Right atrium auricular region (tissue), 2 donors: ENCODE results near the genes DEFB126 and SIRPD.

GRCh38 chr20:129853-130526 lies 12.4 kb upstream of the DEFB126 start:
- PRO-cap, result no peak
- RAMPAGE, long total RNA, 2 experiments, result no peak in any of the 2 experiments

GRCh38 chr20:142514-142793 lies at the start of gene DEFB126:
Gene DEFB126, plus strand, starts transcription at chr20:142590.
- PRO-cap, result no peak
- RAMPAGE, long total RNA, 2 experiments, result no peak in any of the 2 experiments

- PRO-cap, result no peak
- RAMPAGE, long total RNA, 2 experiments, result no peak in any of the 2 experiments
Measured at GRCh38 chr20:266651-267483, 9.3 kb downstream of the DEFB132 start.

DNA sequence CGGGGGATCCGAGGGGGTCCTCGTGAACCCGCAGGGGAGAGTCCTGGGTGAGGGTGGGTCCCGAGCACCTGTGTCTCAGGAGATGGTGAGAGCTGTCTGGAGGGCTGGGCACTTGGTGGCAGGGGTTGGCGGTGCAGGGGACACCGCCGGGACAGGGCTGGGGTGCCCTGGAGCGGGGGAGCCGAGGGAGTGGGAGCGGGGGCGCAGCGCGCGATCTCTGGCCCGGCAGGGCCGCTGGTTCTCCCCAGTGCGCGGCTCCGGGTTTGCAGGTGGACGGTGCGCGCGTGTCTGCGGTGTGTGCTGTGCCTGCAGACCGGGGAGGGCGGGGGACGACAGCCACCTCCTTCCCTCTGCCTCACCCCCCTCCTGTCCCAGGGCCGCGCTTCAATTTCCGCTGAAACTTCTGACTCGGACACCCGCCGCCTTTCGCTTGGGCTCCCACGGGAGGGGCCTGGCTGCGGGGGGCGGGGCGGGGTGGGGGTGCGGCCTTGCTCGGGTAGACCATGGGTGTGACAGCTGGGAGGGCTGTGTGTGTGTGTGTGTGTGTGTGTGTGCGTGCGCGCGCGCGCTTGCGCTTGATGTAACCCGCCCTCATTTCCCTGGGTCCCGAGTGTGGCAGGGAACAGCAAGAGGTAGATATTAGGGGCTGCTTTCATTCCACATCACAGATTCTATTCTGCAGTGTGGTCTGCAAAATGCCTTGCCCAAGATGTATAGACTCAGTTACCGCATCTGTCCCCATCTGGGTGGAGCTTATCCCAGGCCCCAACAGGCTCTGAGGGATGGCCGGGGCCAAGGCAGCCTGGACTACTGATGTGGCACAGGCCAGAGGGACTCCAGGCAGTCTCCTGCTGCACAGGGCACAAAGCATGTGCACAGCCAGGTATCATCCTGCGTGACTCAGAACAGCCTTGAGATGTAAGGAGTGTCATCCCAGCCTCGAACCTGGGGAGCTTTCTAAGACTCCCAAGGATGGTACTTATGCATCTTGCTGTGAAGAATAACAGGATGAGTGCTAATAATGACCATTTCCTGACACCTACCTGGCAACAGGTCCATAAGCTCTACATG lies 1.3 kb downstream of the TRIB3 start:
- PRO-cap, result no peak
- RAMPAGE, long total RNA, 2 experiments, result no peak in any of the 2 experiments

- PRO-cap, result no peak
- RAMPAGE, long total RNA, 2 experiments, result no peak in any of the 2 experiments
Measured at GRCh38 chr20:399990-400705, 8.0 kb upstream of the RBCK1 start.

- PRO-cap, result no peak
- RAMPAGE, long total RNA, 2 experiments, result no peak in any of the 2 experiments
Measured at GRCh38 chr20:462766-463043, 372 bp upstream of the TBC1D20 start.

GRCh38 chr20:542848-543568 lies 582 bp downstream of the CSNK2A1 start:
- PRO-cap, result no peak
- RAMPAGE, long total RNA, 2 experiments, result no peak in any of the 2 experiments

DNA sequence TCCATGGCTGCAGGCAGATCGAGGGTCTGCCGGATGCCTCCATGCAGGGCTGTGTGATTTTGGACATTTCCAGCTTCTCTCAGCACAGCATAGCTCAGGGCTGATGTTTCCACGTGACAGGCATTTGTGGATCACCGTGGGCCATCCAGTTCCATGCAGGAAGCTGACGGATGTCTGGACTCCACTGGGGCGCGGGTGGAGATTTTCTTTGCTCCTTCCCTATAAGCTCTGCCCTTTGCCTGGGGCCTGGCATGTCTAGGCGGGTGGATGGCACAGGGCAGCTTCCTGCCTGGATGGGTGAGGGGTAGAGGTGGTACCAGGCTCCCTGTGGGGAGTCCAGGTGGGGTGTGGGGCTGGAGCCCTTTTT lies 10.3 kb downstream of the FAM110A start:
- PRO-cap, result no peak
- RAMPAGE, long total RNA, 2 experiments, result no peak in any of the 2 experiments

GRCh38 chr20:891256-891962 lies 24.7 kb downstream of the ANGPT4 start:
- PRO-cap, result no peak
- RAMPAGE, long total RNA, 2 experiments, result no peak in any of the 2 experiments

- PRO-cap, result no peak
- RAMPAGE, long total RNA, 2 experiments, result no peak in any of the 2 experiments
Measured at GRCh38 chr20:1226339-1226829, 540 bp downstream of the RAD21L1 start.

DNA sequence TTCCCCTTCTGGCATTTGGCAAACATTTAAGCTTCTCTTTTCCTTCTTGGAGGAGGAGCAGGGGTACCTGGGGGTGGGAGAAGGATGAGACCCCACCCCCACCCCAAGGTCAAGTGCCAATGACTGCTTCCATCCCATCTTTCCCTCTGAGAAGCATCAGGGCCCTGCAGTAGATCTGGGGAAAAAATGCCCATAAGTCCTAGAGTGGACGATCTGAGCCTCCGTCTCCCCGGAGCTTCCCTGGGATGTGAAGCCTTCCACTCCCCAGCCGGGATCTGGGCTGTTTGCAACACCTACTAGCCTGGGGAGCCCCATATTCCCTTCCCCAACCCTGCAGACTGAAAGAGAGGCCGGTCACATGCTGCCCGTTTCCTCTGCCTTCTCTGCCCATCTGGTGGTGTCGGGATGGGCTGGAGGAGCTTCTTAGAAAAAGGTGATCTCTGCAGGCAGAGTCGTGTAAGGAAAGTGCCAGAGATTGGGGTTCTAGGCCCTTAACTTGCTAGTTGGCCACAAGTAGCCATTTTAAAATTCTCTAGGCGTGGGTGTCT lies 1.0 kb downstream of the SNPH start:
- PRO-cap, result no peak
- RAMPAGE, long total RNA, 2 experiments, result no peak in any of the 2 experiments

- PRO-cap, result bidirectional peak, plus-strand start at chr20:1323507, minus-strand start at chr20:1323410
- RAMPAGE, long total RNA, 2 experiments, result no peak in any of the 2 experiments
Measured at GRCh38 chr20:1323331-1323929, 5.5 kb downstream of the SDCBP2 start.

GRCh38 chr20:1397653-1397852 lies 4.7 kb upstream of the FKBP1A start:
- PRO-cap, result no peak
- RAMPAGE, long total RNA, 2 experiments, result no peak in any of the 2 experiments

DNA sequence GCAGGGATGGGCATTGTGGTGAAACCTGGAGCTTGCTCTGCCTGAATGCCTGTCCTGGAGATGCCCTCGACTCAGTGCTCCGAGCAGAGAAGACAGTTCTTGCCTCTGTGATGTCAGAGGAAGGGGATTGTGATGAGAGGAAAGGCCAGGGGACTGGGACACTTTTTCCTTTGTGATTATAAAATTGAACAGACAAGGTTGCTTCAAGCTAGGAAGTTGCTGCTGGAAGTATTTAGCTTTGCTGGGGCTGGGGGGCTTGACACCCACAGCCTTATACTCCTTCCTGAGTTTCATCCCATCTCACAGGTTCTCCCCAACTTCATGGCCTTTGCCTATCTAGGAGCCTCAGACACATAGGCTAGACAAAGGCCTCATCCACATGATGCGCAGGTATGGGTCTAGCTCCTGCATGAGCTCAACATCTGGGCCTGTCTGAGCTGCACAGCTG lies at the start of gene SIRPD:
TSS of gene SIRPD (minus strand) at position 66 of the 448 bp plus-strand sequence.
- PRO-cap, result no peak
- RAMPAGE, long total RNA, 2 experiments, result no peak in any of the 2 experiments

DNA sequence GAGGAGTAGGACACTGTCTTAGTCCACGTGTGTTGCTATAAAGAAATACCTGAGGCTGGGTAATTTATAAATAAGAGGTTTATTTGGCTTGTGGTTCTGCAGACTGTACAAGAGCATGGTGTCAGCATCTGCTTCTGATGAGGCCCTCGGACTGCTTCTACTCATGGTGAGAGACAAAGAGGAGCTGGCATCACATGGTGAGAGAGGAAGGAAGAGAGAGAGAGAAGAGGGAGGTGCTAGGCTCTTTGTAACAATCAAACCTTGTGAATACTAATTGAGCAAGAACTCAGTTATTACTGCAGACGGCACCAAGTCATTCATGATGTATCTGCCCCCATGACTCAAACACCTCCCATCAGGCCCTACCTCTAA lies 6.3 kb upstream of the SIRPG start:
- PRO-cap, result no peak
- RAMPAGE, long total RNA, 2 experiments, result no peak in any of the 2 experiments

DNA sequence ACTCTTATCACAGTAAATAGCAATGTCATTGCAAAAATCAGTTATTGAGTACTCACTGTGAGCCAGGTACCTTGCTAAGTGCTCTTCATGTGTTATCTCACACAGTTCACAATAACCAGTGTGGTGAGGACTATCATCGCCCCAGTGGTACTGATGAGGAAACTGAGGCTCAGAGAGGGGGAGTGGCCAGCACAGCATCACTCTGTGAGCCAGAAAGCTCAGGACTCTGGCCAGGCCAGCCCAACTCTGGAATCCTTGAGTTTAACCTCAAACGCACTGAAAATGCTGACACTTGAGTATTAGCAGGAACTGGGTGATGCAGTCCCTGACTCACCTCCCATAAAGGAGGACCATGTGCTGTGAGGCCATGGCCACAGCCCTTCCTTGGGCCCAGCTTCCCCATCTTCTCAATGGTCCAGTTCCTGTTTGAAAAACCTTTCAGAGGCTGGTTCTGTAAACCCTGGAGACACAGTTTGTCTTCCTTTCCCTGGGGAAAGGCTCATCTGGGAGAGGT lies 74.6 kb upstream of the SIRPA start:
- PRO-cap, result no peak
- RAMPAGE, long total RNA, 2 experiments, result no peak in any of the 2 experiments

- PRO-cap, result no peak
- RAMPAGE, long total RNA, 2 experiments, result no peak in any of the 2 experiments
Measured at GRCh38 chr20:1860484-1861025, 34.7 kb upstream of the SIRPA start.

GRCh38 chr20:1902399-1902701 lies 7.1 kb downstream of the SIRPA start:
- PRO-cap, result no peak
- RAMPAGE, long total RNA, 2 experiments, result no peak in any of the 2 experiments

DNA sequence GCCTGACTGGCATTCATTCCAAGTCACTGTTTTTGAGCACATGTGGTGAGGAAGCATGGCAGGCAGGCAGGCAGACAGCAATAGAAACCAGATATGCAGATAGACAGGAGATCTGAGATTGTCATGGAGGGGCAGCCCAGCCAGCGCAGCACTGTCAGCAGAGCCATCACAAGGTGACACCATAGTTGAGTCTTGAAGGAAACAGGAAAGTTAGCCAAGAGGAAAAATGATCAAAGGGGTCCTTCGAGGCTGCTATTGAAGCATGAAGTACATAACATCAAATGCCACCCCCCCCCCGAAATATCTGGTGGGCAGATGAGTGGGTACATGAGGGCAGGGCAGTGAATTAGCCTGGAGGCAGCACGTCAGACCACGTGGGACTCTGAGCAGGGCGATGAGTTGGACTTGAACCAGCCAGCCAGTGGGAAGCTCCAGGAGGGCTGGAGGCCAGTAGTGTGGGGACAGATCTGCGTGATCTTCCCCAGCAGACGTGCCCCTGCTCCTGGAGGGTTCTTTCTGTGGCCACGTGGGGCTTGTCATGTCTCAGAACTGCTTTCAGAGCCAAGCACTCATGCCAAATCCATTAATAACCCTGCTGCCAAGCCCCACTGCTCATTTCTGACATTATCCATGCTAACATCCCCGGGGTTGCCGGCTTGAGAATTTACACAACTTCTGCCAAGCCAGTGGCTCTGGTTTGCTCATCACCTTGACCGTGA lies 38.1 kb downstream of the SIRPA start:
- PRO-cap, result bidirectional peak, plus-strand start at position 424 of the sequence, minus-strand start at position 295 of the sequence
- RAMPAGE, long total RNA, 2 experiments, result no peak in any of the 2 experiments

DNA sequence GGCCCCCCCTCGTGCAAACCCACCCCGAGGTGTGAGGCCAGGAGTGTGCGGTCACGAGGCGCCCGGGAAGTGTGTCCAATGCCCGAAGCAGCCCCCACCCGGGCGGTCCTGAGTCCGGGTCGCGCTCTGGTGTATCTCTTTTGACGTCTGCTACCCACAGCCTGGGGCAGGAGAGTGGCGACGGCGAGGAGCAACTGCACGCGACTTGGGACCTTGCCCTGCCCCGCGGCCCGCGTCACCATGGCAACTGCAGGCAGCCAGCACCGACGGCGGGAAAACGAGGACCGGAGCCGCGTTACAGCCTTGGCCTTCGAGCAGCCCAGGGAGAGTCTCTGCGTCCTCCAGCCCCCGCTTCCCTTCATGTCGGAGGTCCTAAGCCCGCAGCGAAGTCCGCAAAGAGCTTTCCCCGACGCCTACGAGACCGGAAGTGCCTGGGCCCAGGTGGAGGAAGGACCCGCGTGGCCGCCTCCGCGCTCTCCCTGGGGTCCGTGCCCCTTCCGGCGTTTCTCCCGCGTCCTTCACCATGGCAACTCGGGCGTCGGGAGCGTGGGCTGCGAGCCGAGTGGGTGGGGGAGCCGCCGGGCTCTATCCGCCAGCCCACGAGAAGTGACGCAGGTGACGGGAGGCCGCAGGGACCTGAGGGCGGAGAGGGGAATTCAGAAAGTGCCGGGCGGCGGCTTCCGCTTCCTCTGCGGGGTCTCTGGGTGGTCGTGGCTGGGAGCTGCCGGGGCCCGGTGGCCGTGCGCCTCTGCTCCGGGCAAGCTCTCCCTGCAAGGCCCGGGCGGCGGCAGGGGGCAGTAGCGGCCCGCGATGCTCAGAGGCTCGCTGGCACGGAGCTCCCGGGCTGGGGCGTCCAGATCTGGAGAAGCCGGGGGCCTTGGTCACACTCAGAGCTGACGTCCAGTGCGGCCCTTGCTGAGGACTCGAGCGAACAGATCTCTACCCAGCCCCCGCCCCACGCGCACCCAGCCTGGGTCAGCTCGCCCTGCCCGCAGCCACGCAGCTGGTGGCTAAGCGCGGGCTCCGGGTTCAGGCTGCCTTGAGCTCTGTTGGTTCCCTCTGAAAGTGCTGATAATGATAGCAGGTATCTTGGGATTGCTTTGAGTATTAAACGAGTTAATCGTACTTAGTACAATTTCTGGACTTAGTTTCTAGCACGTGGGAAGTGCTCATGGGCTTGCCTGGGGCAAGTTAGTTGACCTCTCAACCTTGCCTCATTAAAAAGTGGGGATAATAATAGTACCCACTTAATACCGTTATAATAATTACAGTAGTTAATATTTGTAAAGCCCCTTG lies 88.4 kb upstream of the TGM3 start:
- PRO-cap, result no peak
- RAMPAGE, long total RNA, 2 experiments, result no peak in any of the 2 experiments